Jurkat, Clone E6-1 (cell line): Measurements from ENCODE around the gene SCAMP3.

DNA sequence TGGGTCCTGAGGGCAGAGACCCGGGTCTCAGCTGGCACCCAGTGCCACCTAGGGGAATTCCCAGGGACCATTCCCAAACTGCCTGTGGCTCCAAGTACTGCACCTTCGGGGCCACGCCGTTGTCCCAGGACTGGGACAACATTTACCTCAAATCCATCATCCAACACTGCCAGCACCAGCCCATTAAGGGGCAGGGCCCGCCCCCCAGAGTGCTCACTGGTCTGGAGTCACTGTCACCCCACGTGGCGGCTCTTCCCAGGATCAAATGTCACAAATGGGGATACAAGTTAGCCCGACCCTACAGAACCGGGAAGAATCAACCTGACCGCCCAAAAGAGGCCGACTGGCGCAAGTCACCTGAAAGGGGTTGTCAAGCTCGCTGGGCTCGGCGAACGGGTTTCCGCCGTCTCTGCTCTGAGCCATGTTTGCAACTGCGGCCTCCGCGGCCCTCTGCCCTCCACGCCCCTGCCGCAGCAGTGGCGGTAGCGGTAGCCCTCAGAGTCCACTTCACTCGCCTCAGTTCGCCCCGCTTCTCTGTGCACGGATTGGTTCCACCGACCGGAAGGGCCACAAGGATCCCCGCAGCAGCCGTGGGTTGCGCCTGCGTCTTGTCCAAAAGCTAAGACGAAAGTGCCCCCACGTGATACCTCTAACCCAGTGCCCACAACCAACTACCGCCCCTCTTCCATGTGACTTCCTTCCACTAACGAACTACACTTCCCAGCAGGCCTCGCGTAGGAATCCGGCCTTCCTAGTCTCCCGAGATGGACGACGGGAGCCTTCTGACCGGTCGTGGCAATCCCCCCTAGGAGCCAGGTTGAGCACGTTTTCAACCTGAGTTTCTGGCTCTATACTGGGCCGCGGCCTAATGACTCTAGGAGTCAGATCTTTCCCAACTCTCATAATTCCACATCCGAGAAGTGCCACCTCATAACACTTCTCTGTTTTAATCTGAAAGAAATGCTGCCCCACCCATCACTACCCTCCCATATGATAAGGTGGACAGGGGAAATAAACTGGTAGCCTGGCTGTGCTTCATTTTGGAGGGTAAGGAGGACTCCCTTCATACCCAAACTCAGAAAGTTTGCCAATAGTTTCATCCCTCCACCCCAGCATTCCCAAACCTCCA, at the start of gene SCAMP3:
TSS of gene SCAMP3 (minus strand) at position 632 of the 1,129 bp plus-strand sequence.
- RRBS: 4% methylated on average over 1 of the region's 51 CpGs

DNA sequence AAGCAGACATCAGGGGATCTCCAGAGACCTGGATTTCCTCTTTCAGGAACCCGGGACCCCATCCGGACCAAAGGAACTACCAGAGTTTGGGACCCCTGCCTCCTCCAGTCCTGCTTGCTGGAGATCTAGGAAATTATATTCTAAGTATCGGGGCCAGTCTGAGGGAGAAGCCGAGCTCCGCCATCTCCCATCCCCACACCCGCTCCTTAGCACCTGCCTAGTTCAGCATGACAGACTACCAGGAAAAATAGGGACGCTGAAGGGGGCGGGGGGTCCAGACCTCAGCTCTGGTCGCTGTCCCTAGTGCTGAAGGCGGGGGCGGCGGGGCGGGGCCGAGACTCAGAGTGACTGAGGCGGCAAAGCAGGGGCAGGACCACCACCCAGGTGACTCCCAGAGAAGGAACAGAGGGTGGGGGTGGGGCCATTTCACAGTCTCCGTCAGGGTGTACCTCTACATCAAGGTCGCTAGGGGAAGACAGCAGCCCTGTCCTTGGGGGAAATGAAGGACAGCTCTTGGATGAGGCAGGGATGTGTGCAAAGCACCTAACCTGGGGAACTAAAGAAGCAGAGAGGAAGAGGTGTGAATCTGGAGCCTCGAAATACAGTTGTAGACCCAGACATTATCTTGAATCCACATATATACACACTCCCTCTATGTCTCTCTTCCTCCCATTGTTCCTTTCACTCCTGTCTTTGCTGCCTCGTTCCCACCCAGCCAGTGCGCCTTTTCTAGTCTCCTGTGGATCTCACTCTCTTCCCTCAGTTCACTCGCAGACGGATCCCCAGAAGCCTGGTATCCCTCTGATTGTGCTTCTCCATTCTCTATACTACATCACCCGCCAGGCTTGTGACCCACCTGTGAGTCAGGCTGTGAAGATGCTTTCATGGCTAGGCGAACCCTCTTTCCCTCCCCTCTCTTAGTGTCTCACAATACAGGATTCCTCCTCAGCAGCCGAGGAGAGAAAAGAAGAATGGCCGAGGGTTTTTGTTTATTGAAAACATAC, 1.1 kb downstream of the HCN3 start:
- RRBS: 6% methylated on average over 1 of the region's 26 CpGs

DNA sequence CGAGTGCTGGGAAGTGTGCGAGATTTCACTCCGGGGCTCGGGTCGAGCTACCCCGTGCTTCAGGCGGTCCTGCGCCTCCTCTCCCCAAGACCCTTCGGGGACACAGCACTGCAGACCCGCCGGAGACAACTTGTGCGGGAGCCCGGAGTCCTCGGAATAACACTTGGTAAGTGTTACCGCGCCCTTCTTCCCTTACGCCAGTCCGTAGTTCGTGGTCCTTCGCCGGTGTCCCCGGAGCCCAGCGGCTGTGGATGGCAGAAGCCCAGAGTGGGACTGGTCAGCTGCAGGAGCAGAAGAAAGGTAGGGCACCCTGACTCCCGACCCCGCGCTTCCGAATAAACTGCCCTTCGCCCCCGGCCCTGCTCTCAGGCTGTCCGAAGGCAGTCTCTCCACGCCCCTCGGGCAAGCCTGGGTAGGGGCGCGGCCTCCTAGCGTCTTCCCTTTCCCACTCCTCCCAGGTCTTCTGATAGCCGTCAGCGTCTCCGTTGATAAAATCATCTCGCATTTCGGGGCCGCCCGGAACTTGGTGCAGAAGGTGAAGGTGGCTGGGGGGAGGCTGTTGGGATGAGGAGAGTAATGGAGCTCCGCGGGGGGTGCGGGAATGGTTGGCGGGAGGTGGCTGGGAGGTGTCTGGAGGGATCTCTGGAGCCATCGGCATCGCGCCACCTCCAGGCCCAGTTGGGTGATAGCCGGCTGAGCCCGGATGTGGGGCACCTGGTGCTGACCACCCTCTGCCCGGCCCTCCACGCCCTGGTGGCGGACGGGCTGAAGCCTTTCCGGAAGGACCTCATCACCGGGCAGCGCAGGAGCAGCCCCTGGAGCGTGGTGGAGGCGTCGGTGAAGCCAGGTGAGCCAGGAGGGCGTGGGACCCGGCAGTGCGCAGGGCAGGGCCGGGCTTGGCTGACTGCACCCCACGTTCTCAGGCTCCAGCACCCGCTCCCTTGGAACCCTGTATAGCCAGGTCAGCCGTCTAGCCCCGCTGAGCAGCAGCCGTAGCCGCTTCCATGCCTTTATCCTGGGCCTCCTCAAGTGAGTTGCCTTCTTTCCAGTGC, 4.3 kb downstream of the RUSC1 start:
- RRBS: 64% methylated on average over 28 of the region's 71 CpGs

DNA sequence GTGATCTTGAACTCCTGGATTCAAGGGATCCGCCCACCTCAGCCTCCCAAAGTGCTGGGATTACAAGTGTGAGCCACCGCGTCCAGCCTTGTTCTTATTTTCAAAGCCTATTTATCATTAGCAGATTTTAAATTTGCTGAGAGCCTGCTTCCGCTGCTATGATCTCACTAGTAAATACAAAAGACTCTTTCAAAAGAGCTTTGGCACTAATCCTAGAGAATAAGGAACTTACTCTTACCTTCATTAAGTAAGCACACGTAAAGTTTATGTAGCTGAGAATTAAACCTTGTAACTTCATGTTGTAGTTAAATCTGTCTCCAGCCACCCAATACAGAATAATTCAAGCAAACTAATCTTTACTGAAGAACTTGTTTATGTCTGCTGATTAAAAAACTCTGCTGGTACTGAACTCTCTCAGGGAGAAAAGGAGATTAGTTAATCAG, 72.2 kb downstream of the RUSC1 start:
- RRBS: no CpG with 5 or more reads among the region's 5 CpGs

DNA sequence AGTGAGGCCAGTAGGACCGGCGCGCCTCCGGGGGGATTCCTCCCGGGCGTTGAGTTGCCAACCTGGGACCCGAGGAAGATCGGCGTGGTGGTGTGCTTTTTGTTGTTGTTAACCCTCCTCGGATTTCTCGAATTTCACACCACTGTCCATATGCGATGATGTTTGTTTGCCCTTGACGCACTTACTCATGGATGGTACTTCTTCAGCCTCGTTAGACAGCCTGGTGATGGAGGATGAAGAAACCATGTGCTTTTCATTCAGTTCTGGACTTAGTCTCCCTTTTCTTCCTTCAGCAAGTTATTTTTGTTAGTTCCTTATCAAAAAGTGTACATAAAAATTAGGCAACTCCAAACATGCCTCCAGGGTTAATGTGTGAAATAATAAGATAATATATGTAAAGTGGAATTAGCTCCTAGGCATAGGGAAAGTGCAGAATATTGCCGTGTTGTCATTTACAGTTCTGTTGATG, 836 bp upstream of the ASH1L start:
- RRBS: no CpG with 5 or more reads among the region's 15 CpGs

DNA sequence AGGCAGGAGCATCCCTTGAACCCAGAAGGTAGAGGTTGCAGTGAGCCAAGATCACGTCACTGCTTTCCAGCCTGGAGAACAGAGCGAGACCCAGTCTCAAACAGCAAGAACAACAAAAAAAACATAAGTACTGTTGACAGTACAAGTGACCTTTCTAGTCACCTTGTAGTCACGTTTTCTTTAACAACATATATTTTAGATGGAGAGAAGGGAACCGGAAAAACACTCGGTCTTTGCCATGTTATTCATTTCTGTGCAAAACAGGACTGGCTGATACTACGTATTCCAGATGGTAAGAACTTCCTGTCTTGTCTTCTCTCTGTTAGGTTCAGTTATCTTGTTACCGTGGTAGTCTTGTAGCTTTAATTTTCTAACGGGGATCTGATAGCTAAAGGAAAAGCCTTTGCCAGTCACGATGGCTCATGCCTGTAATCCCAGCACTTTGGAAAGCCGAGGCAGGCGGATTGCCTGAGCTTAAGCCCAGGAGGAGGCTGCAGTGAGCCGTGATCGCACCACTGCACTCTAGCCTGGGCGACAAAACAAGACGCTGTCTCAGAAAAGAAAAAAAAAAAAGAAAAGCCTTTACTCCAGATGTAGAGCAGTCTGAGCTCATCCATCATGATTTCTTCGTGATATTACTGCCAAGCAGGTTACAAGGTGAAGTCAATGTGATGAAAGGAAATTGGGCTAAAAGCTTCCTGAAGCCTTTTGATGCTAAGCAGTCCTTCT, 11.2 kb upstream of the MSTO1 start:
- RRBS: no CpG with 5 or more reads among the region's 16 CpGs

GRCh38 chr1:155660079-155660980, 28.2 kb downstream of the YY1AP1 start:
- RRBS: no CpG with 5 or more reads among the region's 13 CpGs

DNA sequence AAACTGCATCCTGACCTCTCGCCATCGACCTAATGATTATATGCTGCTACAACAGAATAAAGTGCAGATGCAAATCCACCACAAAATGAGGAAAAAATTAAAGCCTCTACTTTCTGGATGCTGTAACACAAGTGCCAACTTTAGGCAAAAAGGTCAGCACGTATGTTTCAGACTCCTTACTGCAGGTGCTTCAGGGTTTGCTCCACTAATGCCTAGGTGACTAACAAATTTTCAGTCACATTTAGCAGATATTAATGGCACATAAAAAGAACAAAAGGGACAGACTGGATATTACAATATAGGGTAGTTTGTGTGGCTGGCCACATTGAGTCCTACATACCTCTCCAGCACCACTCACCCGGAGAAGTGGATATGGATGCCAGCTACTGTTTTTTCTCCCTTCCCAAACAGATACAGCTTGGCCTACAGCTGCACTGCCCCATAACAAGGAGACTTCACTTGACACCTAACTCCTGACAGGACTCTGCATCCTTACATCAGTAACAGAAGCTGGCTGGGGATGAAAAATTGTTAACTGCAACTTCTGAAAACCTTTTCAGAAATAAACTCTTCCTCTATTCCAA, 9.7 kb downstream of the YY1AP1 start:
- RRBS: no CpG with 5 or more reads among the region's 4 CpGs

DNA sequence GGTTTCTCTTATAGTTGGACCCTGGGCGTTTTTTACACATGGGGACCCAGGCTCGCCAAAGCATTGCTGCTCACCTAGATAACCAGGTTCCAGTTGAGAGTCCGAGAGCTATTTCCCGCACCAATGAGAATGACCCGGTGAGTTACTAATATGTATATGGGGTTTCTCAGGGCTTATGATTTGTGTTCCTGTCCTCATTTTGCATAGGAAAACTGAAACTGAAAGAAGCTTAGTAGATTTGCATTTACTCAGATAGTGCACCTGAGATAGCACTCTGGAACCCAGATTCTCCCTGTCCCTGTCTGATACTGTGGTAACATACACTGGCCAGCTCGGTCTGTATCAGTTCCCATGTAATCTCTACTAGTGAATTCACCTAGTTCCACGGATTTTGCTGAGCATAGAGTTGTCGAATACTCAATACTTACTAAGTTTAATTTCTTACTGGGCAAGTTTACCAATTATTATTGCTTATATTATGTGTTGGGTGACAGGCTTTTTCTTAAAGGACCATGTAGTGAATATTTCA, 28.2 kb downstream of the DAP3 start:
- RRBS: no CpG with 5 or more reads among the region's 8 CpGs

DNA sequence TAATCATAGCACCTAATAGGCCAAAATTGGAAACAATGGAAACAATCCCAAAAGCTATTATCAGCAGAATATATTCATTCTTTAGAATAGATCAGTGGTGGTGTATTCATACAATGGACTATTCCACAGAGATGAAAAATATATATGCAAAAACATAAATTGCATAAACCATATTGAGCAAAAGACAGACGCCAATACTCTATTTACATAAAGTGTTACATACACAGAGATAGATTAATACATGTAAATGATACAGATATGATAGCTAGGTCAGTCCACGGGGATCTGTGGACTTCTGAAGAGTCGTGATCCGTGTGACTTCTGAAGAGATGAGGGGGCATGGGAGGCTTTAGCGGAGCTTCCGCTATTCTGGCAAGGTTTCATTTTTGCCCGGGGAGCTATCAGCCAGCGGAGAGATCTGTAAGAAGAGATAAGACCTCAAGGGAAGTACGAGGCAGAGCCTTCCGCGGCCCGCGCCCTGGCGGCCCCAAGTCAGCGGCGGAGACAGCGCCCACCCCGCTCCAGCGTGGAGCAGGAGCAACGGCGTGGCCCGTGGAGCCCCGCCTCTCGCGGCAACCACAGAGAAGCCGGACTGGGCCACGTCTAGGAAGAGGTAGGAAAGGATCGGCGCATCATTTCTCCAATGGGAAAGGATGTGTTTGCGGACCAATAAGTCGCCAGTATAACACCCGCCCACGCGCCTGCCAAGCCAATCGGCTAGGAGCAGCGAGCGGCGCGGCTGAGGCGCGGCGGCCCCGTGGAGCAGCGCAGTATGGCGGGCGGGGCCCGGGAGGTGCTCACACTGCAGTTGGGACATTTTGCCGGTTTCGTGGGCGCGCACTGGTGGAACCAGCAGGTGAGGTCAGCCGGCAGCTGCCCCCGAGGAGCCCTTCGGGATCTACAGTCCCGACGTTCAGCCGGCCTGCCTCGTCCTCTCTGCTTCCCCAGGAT, 56.4 kb downstream of the DAP3 start:
- RRBS: no CpG with 5 or more reads among the region's 58 CpGs

- RRBS: no CpG with 5 or more reads among the region's 10 CpGs
Measured at GRCh38 chr1:155747989-155748488, 59.1 kb downstream of the DAP3 start.

GRCh38 chr1:155917358-155917791, 6.2 kb upstream of the RIT1 start:
- RRBS: no CpG with 5 or more reads among the region's 3 CpGs

DNA sequence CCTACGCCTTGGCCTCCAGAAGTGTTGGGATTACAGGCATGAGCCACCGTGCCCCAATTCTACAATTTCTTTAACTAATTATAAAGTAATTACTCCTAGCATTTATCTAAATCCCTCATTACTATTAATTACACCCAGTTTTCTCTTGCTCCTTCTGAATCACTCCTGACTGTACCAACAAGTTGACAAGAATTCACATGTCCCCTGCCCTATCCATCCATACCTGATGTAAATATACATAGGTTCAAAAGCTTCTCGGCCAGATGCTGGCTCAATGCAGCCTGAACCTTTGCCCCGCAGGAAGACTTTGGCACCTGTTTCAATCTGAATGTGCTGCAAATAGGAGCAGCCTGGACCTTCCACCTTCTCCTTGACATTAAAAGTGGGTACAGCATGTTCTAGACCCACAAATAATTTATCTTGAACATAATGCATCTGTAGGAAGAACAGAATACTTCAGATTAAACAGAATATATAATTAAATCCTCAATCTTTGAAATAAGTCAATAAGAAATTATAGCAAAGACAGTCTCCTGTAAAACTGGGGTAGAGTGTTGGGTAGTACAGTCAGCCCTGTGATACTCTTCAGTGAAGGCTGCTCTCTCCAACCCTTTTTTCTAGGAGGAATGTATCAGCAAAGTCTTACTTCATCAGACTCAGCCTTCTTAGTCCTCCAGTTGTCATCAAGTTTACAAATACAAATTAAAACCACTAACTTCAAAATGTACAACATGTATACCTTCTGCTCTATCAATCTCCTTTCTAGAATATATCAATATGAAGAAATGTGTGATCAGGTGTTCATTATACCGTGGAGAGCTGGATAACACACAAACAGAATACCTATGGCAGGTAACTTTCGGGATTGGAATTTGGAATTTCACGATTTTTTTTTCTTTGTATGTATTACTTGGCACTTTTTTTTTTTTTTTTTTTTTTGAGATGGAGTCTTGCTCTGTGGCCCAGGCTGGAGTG, 8.5 kb downstream of the KHDC4 start:
- RRBS: no CpG with 5 or more reads among the region's 7 CpGs

- RRBS: no CpG with 5 or more reads among the region's 24 CpGs
Measured at GRCh38 chr1:155933592-155934323, 455 bp downstream of the KHDC4 start.

GRCh38 chr1:155940215-155941075, 993 bp upstream of the RXFP4 start:
- RRBS: no CpG with 5 or more reads among the region's 8 CpGs

DNA sequence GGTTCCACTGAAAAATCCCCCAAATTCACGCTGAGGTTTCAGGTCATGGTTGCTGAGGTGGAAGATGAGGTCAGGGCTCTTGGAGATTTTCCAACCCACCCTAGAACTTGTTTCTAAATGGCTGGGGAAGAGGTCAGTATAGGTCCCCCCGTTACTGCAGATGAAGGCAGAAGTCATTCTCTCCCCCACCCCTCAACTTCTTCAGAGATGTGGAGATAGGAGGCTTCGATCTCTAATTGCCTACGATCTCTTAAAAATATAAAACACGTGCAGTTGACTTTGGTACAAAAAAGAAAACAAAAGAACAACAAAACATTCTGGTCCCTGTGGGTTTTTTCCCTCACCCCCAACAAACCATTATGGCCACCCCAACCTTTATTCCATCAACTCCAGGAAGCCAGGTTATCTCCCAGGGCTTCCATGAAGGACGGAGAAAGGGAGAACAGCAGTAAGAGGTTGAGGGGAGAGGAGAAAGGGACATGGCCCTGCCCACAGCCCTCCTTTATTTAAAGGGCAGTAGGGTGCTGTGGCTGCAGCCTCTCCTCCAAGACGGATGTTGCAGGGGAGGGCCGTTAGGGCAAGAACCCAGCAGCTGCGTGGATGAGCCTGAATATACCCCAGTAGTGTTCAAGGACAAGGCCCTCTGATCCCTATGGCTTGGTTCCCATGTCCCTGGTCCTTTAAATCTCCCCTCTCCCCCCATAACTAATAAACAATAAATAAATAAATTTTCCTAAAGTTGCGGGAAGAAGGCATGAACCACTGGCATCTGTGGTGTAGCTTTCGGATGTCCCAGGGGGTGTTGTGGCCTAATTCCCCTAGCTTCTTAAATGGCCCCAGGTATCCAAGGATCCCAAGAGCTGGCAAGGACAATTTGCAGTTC, 5.8 kb downstream of the RXFP4 start:
- RRBS: no CpG with 5 or more reads among the region's 11 CpGs

DNA sequence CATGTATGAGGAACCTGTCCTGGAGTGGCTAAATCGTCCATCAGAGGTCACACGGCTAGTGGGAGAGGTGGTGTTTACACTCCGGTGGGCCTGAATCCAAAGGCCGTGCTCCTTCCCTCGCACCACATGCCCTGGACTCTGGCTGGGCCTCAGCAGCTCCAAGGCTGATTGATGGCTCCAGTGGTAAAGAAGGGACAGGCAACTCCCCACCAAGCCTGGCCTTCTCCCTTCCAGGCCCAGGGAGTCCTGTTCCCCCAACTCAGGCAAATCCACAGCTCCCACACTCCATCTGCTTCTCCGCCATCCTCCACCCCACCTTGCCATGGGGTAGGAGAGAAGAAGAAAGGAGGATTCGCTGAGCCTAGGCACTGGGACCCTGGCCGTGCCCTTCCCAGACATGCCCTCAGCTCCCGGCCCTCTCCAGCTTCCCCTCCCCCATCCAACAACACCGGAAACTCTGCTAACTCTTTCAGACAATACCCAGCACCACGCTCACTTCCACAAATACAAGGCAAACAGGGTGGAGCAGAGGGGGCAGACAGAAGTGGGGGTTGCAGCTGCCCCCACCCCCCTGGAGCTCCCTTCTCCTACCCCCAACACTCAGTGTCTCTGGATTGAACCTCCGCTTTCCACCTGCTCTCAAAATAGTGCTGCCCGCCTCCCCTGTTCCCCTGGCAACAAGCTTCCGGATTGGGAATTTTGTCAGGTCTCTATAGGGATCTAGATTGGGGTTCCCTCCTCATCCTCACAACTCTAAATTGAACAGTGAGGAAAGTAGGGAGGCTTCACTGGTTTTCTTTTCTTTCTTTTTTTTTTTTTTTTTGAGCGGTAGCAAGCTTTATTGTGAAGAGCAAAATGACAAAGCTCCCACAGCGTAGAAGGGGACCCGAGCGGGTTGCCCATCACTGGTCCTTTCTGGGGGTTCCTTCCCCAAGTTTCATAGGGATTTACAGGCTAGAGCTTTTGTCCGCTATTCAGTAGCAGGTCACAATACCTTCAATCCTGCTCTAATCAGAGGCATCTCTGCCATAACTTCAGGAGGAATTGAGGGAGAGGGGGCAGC, 10.6 kb downstream of the ARHGEF2 start:
- RRBS: no CpG with 5 or more reads among the region's 19 CpGs

DNA sequence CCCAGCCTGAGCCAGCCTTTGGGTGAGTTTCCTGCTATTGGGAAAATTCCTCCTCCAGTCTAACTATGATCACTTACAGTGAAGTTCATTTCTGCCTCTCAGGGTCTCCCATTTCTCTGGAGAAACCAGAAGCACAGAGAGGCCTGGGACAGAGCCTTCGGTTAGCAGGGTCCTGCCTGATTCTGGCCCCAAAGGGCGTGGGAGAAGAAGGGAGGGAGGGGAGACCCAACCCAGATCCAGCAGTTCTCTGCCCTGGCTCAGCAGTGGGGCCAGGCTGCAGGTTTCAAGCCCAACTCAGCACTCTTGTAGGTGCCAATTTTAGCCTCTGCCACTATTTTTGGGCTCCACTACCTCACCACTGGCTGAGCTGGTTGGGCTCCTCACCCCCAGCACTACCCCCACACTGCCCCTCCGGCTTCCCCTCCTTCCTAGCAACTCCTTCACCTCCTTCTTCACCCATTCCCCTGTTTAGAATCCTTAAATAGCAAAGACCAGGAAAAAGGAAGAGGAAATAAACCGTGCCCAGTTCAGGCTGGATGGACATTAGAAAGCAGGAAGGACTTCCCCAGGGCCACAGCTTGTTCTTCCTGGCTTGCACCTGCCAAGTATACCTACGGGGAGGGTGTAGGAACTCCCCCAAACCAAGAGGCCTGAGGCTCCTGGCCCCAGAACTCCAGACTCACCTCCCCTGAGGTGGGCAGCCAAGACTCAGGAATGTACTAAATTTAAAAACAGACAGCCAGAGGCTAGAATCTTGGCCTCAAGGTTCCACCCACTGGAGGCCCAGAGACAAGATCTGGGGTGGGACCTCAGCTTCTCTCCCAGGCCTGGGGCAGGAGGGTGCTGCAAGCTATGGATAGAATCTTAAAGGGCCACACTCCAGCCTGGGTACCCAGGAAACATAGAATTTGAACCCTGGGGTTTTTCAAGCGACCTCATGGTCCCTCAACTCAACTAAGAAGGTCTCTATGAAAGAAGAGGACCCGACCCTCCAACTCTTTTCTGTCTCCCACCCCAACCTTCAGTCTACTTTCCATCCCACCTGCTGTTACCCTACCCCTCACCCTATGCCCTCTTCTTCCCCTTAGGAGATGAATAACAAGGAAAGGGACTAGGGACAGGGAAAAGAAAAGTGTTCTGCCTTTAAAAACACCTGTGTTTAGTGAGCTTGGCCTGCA, 1.5 kb upstream of the ARHGEF2 start:
- RRBS: no CpG with 5 or more reads among the region's 7 CpGs

DNA sequence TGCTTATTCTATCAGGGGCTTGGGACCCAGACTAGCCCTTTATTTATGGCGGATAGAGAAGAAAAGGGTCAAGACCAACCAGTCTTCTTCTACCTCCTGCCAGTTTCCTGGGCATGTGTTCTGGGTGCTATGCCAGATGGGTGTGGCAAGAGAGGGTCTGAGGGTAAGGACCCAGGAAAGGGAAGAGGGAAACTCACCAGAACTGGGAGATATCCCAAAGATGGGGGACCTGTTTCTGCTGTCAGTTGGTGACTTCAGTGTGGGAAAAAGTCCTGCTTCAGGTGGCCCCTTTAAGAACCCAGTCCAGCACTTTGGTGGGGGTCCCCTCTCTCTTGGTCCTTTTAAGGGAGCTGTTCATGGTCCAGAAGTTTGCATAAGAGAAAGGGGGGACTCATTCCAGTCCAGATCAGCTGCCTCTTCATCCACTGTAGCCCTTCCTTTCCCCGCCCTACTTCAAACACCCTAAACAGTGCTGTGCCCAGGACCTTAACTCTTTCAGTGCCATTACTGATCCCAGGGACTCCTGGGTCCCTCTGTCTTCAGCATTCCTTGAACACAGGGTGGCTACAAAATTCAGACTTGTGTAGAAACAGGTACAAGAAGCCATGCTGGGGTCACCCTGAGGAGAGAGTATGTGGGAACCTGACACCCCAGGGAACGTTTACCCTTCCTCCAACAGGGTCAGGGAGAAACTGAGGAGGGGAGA, 18.4 kb downstream of the SSR2 start:
- RRBS: no CpG with 5 or more reads among the region's 3 CpGs

DNA sequence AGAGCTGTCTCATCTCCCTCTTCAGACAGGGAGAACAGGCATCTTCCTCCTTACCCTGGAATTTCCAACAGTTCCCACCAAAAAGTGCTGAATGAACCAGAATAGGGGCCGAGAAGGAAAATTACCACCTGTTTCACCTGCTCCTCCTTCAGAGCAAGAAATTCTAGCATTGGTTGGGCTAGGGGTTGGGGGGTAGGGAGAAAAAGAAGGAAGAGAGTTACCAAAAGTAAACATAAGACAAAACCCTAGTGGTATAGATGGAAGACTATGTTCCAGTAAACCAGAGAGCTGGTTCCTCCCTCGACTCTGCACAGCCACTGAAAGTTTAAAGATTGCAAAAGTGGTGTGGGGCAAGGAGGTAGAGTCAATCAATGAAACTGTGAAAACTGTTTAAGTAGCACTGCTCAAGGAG, 15.6 kb upstream of the SSR2 start:
- RRBS: no CpG with 5 or more reads among the region's 2 CpGs